Metastatic Lung Carcinoma in the Adrenal Gland (tissue), 1 donor: ENCODE measurements around the gene CFAP92.

- PRO-cap: no peak
Measured at GRCh38 chr3:128649241-128649870, 1.3 kb downstream of the RPN1 start.

DNA sequence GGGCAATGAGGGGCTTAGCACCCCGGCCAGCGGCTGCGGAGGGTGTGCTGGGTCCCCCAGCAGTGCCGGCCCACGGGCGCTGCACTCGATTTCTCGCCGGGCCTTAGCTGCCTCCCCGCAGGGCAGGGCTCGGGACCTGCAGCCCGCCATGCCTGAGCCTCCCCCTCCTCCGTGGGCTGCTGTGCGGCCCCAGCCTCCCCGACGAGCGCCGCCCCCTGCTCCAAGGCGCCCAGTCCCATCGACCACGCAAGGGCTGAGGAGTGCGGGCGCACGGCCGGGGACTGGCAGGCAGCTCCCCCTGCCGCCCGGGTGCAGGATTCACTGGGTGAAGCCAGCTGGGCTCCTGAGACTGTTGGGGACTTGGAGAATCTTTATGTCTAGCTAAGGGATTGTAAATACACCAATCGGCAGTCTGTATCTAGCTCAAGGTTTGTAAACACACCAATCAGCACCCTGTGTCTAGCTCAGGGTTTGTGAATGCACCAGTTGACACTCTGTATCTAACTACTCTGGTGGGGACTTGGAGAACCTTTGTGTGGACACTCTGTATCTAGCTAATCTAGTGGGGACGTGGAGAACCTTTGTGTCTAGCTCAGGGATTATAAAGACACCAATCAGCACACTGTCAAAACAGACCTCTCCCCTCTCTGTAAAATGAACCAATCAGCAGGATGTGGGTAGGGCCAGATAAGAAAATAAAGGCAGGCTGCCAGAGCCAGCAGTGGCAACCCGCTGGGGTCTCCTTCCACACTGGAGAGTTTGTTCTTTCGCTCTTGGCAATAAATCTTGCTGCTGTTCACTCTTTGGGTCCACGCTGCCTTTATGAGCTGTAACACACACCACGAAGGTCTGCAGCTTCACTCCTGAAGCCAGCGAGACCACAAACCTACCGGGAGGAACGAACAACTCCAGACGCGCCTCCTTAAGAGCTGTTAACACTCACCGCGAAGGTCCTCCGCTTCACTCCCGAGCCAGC, 3.2 kb upstream of the RPN1 start:
- PRO-cap: no peak

- PRO-cap: bidirectional peak, plus-strand start at chr3:128726920, minus-strand start at chr3:128726836
Measured at GRCh38 chr3:128726543-128727329, 753 bp downstream of the RAB7A start.

DNA sequence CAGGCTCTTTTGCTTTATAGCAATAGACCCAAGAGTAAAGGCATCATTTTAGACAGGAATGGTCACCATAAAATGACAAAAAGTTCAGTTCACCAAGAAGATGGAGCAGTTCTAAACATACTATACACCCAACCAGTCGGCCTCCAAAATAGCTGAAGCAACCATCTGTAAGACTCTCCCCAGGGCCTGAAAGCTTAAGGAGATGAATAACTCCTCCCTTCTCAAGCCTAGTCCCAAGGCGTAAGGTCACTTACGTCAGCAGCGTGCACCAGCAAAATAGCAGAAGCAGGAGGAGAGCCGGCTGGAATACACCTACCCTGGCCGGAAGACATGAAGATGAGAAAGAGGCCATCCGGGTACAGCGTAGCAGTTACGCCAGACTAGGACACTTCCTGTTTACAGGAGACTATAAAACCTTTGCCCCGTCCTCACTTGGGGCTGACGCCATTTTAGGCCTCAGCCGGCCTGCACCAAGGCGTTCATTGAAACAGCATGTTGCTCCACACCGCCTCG, 2.6 kb downstream of the CFAP92 start:
- PRO-cap: no peak

- PRO-cap: unidirectional peak, minus-strand start at chr3:128994076
Measured at GRCh38 chr3:128993852-128994454, at the start of gene CFAP92. Gene CFAP92 (minus strand): TSS chr3:128994076.

DNA sequence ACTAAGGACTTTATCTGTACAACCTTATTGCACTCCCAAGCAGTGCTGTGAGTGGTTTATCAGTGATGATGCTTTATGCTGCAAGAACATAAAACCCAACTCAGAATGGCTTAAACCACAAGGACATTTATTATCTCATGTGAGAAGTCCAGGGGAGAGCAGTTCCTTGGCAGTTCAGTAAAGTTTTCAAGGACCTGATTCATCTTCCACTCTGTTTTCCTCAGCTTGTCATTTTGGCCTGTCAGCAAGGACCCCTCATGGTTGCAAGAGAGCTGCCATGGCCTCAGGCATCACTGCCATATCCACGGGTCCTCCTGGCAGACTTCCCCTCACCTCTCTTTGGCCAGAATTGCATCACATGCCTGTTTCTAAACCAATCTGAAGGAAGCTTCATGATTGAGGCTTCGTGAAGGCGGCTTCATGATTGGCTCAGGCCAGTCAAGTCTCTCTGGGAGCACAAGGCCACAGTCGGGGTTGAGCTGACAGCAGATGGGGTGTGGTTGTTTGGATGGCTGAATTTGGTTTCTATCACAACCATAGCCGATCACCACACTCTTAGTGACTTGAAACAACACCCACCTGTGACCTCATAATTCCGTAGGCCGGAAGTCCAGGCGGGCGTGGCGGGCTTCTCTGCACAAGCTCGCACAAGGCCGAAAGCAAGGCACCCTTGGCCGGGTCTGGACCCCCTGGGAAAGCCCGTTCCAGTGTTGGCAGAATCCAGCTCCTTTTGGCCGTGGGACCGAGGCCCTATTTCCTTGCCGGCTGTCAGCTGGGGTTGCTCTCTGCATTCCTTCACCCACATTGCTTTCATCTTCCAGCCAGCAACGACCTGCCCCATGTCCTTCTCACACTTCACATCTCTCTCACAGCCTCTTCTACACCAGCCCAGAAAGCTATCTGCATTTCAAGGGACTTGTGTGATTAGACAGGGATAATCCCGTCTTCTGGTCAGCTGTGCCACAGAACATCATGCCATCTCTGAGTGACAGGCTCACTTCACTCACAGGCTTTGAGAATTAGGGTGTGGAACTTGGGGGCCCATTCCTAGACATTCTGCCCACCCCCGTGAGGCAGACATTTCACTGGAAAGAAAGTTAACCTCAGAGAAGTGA, 16.1 kb downstream of the EFCC1 start:
- PRO-cap: no peak

DNA sequence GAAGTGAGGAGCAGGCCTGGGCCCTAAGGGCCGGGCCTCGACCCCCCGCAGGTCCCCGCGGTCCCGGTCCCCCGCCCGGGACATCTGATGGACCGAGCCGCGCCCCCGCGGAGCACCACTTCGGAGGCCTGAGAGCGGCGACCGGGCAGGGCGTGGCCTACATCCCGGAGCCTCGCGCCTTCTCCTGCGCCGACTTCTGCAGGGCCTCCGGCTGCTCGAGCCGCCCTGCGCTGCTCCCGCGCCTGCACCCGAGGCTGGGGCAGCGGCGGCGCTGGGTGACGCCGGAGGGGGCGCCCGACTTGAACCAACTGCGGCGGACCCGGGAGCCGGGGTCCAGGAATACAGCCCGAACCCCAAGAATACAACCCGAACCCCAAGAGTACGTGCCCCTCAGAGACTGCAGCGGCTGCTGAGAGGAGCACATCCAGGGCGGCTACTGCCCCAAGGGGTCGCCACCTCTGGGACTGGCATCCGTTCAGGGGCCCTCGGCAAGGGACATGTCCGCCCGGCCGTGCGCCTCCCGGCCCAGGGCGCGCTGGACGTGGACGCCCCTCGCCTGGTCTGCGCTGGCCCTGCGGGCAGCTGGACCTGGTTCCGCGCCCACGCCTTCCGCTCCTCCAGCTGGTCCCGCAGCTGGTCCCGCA, 14.8 kb upstream of the GP9 start:
- PRO-cap: no peak

- PRO-cap: no peak
Measured at GRCh38 chr3:129123291-129123872, 1.8 kb upstream of the RAB43 start.

GRCh38 chr3:129224586-129225562, 24.5 kb upstream of the COPG1 start:
- PRO-cap: unidirectional peak, plus-strand start at chr3:129225193

DNA sequence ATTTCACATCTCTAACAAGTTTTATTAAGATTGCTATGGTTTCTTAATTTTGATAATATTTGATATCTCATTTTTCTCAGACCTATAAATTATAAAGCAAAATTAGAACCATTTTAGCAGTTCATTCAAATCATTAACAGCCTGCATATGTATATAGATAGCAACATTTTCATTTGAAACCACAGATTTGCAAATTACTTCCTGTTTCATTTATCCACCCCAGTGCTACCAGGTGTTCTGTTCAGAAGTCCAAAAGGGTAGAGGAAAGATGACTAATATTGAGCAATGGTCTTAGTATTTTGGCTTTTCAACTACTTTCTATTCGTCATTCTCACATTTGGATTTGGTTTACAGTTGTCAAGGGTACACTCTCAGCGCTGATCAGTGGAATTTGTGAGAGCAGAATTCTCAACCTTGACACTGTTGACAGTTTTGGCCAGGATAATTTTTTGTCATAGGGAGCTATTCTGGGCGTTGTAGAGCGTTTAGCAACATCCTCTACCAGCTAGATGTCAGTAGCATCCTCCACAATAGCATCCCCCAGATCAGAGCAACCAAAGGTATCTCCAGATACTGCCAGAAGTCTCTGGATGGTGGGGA, 4.0 kb downstream of the HMCES start:
- PRO-cap: no peak

DNA sequence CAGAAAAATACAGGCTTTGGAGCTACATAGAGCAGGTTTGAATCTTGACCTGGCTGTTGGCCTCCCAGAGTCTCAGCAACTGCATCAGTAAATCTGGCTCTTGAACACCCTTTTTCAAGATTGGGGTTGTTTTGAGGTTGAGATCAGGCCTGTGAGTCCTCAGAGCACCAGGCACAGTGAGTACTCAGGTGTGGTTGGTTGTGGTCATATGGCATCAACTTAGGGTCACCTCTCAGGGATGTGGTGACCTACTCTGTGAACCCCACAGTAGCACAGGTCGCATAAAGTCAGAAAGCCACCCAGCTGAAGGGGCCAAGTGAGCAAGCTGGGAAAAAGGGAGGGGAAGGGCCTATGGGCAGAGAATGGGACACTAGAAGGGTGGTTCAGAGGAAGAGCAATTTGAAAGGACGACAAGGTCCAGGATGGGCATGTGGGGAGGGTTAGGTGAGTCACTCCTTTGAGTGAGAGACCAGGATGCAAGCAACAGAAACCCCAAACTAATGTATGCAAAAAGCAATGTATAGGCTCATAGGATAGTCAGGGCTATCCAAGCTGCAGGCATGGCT, 4.1 kb downstream of the H1-10 start:
- PRO-cap: no peak

DNA sequence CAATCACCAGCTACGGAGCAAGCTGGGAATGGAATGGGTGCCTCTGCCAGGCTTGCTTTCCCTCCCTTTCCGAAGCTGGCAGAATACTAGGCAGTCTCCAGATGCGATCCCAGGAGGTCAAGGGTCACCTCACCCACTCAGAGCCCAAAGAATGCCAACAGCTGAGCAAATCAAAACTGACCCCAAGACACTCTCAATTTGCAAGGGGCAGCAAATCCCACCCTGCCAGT, 31.3 kb downstream of the EFCAB12 start:
- PRO-cap: no peak

DNA sequence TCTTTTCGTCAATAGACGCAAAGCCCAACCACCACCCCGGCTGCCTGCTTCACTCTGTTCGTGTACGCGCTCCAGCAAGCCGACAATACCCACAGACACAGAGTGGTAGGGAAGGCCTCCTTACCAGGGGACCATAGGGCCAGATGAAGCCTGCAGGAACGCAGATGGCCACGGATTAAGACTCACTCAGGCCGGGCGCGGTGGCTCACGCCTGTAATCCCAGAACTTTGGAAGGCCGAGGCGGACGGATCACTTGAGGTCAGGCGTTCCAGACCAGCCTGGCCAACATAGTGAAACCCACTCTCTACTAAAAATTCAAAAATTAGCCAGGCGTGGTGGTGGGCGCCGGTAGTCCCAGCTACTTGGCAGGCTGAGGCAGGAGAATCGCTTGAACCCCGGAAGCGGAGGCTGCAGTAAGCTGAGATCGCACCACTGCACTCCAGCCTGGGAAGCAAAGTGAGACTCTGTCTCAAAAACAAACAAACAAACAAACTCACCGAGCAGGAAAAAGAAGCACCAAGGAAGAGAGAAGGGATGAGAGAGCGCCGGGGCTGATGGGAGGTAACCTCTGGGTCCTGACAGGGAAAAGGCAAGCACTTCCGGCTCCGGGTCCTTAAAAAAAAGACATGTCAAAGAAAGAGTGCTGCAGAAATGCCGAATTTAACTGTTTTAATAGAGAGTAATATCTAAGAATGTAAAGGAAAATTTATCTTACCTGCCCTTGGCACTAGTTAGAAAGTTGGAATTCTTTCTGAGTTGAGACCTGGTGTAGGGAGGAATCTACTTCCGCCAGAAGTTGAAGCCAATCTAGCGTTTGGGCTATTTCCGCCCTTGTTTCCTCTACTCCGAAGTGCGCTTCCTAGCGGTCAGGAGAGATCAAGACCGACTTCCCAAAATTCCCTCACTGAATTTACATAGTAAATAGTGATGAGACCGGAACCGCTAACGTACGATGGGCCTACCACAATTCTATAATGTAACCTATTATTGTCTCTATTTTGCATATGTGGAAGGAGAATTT, 29.2 kb downstream of the EFCAB12 start:
- PRO-cap: unidirectional peak, minus-strand start at position 536 of the sequence

- PRO-cap: no peak
Measured at GRCh38 chr3:129507326-129507897, 21.0 kb upstream of the RHO start.

DNA sequence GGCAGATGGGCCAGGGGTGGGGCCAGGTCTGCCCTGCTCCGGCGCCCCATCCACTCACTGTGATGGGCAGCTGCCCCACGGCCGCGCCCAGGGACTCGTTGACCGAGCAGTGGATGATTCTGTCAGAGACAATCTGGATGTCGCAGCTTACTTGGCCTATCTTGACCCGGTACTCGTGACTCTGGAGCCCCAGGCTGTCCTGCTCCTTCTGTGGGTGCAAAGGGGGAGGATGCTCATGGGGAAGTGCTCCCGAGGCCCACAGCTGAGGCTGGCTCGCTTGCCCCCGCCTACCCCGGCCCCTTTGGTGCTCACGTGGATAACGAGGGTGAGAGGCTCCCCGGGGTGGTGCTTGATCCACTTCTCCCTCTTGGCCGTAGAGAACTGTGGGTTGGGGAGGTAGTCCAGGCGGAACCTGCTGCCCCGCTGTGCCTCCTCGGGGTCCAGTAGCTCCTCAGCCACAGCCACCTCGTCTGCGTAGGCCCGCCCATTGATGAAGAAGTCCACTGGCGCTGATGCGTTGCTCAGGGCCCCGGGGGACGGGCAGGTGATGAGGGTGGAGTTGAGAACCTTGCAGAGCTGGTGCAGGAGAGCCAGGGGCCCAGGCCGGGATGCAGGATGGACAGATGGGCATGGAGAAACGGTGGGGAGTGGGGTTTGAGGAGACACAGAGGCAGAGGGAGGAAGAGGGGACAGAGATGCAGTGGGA, 27.9 kb downstream of the H1-8 start:
- PRO-cap: no peak

DNA sequence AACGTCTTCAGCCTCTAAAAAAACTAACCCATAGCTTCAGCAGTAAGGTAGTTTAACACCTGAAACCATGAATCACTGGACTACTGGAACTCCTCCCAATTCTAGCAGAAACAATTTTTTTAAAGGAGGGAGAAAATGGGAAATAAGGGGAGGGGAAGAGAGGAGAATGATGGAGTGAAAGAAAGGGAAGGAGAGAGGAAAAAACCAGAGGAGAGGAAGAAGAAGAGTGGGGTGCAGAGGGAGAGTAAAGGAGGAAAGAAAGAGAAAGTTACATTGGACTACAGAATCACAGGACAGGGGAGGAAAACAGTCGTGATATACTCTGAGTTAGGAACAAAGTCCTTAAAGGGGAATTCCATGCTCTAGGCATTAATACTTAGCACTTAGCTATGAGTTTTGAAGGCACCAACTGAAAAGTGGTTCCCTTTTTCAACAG, 67.9 kb upstream of the PLXND1 start:
- PRO-cap: unidirectional peak, minus-strand start at position 288 of the sequence

GRCh38 chr3:129688015-129688990, 81.8 kb upstream of the PLXND1 start:
- PRO-cap: no peak

- PRO-cap: no peak
Measured at GRCh38 chr3:129827645-129828695, 65.5 kb downstream of the TMCC1 start.

DNA sequence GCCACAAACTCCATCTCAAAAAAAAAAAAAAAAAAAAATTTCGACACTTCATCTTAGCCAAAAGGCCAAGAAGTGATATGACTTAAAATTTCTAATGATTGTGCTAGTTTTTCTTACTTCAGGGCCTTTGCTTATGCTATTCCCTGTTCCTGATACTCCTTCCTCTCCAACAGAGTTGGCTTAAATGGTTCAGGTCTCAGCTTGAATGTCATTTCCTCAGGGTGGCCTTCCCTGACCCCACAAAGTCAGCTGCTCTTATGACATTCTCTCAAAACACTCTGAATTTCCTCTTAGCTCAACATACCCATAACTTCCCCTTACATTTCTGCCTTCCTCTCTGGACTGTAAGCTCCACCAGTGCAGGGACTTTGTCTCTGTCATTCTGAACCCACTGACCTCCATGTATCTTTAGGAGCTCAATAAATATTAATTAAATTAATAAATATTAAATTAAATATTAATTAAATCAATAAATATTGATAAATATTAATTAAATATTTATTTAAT, 17.7 kb upstream of the TMCC1 start:
- PRO-cap: no peak

DNA sequence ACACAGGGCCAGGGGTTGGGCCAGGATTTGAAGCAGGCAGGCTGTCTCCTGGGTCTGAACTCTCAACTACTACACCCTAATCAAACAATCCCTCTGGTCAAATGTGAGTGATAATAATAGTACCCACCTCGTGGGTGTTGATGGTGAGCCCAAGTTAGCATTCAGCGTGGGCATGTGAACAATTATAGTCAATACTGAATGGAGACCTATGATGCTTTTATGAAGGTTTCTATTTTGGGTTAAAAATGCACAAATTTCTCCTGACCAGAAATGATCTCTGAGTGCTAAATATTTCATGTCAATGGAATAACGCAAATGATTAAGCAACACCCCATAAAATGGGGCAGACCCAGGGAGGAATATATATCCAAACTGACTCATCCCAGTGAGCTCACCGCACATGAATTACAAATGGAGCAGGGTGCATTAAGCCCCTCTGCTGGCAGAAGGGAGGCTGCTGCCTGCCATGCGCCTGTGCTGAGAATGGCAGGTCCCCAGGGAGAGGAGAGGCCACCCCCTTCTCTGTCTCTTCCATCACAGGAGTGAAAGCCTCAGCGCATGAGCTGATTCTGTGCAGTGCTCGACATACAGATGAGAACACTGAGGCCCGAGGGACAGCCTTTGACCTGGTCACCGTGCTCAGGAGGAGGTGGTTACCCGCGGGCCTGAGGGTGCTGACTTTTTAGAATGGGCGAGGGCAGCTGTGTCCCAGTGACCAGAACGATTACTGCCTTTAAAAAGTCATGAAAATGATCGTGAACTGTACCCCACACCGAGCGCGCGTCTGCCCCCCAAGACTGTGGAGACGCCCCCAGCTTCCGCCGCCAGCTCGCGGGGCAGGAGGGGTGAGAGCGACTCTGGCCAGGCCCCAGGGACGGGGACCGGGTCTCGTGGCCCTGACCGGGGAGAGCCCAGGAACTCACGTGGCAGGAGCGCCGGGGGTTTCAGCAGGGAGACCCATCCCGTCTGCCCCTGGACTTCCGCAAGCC, 29.0 kb downstream of the ALG1L2 start:
- PRO-cap: no peak